Occipital lobe (tissue), 2 donors: Measurements from ENCODE around the genes ZNF81, SPACA5, SSX4, SSX4B, PORCN and ERAS.

DNA sequence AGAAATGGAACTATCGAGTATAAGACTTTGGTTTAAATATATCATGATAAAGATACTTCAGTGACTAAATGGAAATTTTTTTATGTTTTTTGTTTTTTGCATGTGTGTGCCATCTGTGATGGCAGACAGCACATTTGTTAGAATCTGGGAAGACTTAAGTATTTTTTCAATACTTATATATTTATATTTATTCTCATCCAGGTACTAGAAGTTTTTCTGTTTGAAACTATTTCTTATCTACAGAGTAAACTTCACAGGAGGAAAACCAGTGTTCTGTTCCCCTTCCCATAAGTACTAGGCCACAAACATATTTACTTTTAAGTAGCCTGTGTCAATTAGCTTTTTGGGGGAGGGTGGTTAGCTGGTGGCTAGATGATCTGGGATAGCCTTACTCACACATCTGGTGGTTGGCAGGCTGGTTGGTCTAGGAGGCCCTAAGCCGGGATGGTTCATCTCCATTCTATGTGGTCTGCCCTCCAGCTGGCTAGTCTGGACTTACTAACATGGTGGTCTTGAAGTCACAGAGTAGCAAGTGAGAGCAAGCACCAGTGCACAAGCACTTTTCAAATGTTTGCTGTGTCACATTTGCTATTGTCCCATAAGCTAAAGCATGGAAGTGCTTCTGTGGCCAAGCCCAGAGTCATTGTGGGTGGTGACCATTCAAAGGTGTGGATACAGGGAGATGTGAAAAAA, 6.2 kb downstream of the JADE3 start:
- RAMPAGE, long total RNA = no peak

- RAMPAGE, long total RNA = no peak
Observed at GRCh38 chrX:47080040-47080565, 1.9 kb downstream of the RGN start.

- RAMPAGE, long total RNA = no peak
Observed at GRCh38 chrX:47154251-47154679, 9.2 kb downstream of the RBM10 start.

DNA sequence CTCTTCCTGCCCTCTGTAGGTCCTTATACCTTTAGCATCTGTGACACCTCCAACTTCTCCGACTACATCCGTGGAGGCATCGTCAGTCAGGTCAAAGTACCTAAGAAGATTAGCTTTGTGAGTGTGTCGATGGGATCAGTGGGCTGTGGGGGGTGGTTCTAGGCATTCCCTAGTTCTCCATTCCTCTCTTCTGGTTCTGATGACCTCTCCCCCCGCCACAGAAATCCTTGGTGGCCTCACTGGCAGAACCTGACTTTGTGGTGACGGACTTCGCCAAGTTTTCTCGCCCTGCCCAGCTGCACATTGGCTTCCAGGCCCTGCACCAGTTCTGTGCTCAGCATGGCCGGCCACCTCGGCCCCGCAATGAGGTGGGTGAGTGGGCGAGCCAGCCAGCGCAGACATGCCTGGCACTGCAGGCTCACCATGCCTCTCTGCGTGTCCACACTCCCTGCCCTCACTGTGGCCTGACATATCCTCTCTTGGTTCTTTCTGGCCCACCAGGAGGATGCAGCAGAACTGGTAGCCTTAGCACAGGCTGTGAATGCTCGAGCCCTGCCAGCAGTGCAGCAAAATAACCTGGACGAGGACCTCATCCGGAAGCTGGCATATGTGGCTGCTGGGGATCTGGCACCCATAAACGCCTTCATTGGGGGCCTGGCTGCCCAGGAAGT, 8.6 kb downstream of the UBA1 start:
- RAMPAGE, long total RNA = no peak

DNA sequence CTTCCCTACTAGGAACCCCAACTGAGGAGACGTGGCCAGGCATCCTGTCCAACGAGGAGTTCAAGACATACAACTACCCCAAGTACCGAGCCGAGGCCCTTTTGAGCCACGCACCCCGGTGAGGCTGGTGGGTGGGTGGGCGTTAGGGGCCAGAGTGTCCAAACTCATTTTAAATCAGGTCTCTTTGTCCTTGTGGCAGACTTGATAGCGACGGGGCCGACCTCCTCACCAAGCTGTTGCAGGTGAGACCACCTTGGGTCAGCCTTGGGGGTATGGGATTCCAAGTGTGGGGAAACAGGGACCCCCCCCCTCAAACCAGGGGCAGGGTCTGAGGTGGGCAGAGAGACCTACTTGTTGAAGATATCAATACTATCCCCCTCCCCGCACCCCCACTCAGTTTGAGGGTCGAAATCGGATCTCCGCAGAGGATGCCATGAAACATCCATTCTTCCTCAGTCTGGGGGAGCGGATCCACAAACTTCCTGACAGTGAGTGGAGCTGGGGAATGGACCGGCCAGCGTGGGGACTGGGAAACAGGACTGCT, 5.8 kb upstream of the USP11 start:
- RAMPAGE, long total RNA = no peak

DNA sequence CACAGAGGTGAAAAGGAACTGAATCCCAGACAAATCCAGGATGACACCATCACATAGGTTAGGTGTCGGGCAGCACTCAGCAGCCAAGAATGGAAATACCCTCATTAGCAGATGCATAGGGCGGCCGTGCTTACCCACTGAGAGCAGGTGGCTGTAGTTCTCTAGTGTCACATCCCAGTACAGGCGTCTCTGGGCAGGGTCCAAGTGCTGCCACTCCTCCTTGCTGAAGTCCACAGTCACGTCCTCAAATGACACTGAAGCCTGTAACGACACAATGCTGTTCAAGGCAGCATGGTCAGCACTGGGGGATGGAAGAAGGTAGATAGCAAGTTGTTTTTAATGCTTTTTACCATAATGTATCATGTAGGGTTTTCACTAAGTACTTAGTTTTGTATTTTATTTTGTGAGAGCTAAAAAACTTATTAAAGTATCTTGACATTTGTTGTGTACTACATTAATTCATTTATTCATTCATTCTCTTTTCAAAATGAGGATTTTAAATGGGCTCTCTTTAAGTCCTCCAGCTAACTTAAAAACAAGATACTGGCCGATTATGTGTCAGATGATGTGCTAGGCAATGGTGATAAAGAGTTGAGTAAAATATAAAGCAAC, 26.8 kb downstream of the ZNF41 start:
- RAMPAGE, long total RNA = no peak

DNA sequence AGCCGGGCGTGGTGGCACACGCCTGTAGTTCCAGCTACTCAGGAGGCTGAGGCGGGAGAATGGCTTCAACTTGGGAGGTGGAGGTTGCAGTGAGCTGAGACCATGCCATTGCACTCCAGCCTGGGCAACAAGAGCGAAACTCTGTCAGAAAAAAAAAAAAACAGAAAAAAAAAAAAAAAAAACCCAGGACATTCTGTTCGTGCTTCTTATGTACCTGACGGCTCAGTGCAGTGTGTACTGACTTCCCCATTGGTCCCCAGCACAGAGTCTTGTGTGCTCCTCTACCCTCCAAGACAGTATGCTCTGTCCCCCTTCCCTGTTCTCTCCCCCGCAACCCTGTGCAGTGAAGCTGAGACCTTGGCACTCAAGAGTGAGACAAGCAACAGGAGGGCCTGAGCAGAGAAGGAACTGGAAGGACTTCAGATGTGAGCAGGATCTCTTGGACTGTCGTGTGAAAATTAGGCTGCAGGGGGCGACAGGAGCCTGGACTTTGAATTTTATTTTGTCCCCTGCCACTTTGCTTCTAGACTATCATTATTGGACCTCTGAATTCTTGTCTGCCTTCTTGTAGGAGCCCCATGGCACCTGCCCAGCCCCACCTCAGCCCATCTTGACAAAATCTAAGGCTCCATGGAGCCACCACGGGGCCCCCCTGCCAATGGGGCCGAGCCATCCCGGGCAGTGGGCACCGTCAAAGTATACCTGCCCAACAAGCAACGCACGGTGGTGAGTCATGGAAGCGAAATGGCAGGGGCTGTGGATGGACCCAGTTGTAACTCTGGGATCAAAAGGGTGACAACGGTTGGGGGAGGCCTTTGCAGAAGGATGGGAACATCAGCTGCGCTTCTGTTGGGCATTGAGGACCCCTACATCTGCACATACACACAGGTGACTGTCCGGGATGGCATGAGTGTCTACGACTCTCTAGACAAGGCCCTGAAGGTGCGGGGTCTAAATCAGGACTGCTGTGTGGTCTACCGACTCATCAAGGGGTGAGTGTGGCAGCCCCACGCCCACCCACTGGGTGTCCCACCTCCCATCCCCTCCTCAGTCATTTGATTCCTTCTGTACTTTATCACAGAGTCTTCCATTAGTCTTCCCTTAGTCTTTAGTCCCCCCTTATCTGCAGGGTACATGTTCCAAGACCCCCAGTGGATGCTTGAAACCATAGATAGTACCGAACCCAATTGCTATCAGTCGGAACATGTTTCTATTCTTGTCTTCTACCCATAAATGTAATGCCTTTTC, 1.8 kb downstream of the ARAF start:
- RAMPAGE, long total RNA = no peak

DNA sequence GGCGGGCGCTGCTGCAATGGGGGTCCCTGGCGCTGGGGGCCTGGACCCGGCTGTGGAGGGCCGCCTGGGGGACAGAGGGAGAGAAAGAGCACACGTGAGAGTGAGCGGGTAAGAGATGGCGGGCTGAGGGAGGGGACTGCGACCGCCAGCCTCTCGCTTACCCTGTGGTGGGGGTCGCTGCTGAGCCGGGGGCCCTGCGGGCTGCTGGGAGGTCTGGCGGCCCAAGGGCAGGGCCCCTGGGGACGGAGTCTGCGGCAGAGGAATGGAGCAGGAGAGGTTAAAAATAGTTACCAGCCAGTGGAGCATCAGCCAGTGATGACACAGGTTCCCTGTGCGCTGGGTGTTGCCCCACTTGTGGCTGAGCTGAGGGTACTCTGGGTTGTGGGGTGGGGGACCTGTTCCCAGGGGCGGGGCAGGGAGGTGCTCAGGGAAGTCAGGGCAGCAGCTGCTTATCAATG, 7.7 kb upstream of the TIMP1 start:
- RAMPAGE, long total RNA = no peak

DNA sequence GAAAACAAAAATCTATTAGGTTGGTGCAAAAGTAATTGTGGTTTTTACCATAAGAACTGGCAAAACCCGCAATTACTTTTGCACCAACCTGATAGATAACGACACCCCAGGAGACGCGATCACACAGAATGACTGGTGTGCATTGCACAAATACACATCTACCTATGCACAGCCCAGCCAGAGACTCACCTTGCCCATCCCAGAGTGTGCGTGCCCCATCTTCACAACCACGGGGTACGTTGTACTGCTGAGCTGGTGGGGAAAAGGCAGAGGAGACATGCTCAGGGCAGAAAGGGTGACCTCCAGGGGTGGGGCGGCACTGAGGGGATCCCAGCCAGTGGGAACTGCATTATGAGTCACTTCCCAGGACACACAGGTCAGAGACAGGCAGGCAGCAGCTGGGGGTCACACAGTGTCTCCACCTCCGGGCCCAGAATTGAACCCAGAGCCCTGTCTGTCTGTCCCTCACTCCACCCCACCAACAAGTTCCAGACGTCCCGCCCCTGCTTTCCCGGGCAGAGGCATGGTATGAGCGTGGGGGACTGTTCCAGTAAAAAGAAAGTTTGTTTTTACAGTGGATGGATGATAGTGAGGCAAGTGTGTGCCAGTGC, 4.9 kb upstream of the TIMP1 start:
- RAMPAGE, long total RNA = no peak

GRCh38 chrX:47836029-47837162, at the start of gene ZNF81:
TSS of gene ZNF81 (plus strand) at chrX:47836902.
- RAMPAGE, long total RNA = no peak

- RAMPAGE, long total RNA = no peak
Observed at GRCh38 chrX:48006827-48007191, at the start of gene SPACA5. TSS of gene SPACA5 (plus strand) at chrX:48006988.

GRCh38 chrX:48383269-48383684, at the start of gene SSX4:
TSS of gene SSX4 (plus strand) at chrX:48383539.
- RAMPAGE, long total RNA = no peak

DNA sequence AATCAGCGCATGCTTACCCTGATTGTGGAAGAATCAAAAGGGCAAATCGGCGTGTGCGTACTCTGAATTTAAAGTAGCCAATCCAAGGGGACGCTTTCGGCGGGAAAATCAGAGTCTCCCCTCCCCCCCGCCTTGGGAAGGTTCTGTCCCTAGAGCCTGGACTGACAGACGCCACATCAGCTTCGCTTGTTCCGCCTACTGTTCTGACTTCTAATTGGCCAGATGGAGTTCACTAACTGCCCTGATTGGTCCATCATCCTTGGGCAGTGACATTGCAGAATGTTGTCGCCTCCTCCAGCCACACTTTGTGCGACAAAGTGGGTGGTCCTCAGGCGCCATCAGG, at the start of gene SSX4B:
Gene SSX4B, minus strand, starts transcription at position 116 of the 343 bp plus-strand sequence.
- RAMPAGE, long total RNA = no peak

DNA sequence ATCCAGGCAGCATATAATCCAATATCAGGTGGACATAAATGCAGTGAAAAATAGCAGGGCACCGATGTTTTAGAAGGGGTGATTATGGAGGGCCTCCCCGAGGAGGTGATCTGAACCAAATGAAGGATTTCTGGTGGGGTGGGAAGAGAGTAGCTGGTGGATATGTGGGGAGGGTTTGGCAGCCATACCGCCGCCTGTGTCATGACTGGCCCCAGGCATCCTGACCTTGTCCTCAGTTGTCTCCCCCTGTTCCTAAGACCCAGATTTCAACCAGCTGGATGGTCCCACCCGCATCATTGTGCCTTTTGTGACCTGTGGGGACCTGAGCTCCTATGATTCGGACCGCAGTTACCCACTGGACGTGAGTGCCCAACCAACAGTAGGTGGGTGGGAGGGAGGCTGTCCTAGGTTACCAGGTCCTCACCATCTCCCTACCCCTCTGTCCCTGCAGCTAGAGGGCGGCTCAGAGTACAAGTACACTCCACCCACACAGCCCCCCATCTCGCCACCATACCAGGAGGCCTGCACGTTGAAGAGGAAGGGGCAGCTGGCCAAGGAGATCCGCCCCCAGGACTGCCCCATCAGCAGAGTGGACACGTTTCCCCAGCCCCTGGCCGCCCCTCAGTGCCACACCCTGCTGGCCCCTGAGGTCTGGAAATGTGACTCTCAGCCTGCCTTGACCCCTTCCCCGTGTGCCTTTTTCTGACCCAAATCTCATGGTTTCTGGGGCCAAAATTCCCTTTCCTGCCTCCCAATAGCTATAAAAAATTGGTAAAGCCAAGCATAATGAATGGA, 6.3 kb downstream of the FTSJ1 start:
- RAMPAGE, long total RNA = no peak

GRCh38 chrX:48487150-48487595, 11.2 kb downstream of the FTSJ1 start:
- RAMPAGE, long total RNA = no peak

GRCh38 chrX:48508750-48509258, at the start of gene PORCN:
TSS of gene PORCN (plus strand) at chrX:48508992.
- RAMPAGE, long total RNA = no peak

- RAMPAGE, long total RNA = no peak
Observed at GRCh38 chrX:48720905-48721437, 24.4 kb downstream of the SUV39H1 start.

DNA sequence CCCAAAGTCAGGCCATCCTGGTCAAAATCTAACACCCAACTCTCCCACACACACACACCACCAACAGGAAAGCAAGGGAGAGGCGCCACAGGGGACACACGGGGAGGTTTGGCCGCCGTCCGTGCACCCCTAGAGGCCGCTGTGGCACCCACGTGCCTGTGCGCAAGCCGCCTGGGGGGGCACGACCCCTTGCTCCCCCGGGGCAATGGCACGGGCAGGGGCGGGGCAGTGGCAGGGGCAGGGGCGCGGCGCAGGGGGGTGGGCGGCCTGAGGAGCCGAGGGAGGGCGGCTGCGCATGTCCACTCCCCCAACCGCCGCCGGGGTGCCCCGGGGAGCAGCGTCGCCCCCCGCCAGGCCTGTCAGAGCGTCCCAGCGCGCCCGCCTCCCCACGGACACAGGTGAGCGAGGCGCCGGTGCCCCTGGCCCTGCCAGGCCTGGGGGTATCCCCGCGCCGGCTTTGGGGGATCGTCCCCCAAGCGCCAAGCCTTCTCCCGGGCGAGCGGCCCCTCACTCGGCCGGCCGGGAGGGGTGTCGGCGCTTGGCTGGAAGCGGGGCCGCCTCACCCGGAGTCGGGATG, at the start of gene ERAS:
Gene ERAS, plus strand, starts transcription at position 362 of the 577 bp plus-strand sequence.
- RAMPAGE, long total RNA = no peak

DNA sequence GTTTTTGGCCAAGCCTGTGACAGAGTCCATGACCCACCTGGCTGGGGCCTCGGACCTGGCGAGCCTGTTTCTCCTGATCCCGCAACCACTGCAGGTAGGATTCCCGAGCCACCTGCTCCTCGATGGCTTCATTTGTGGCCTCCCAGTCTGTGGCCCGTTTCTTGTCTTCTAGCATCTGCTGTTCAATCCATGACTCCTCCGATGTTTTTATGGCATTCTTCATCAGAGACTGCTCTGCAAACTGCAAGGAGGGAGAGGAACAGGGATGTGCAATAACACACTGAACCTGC, 6.9 kb upstream of the PIM2 start:
- RAMPAGE, long total RNA = no peak

DNA sequence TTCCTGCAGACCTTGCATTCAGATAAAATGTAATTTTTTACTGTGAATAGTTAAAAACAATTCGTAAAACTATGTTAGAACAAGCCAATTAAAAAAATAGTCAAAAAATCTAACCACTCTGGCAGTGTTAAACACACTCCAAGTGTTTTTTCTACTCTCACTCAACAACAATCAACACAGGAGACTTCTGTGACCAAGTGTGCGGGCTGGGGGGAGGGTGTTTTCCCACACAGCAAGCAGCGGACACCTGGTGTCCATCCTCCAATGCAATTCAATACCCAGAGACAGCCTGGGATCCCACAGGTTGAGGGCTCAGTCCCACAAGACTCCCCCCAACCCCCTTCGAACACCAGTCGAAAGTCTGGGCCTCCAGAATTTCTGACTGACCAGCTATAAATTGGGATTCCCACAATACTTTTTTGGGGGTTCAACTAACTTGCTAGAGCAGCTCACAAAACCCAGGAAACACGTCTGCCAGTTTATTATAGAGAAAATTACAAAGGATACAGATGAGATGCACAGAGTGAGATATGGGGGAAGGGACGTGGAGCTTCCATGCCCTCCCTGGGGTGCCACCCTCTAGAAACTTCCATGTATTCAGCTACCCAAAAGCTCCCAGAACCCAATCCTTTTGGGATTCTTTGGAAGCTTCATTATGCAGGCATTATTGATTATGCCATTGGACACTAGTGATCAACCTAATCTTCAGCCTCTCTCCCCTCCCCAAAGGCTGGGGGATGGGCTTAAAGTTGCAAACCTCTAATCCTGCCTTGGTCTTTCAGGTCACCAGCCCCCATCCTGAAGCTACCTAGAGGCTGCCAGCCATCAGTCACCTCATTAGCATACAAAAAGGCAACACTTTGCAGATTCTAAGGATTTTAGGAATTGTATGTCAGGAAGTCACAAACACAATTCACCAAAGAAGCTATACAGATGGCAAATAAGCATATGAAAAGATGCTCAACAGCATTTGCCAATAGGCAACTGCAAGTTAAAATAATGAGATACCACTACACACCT, 8.6 kb upstream of the PIM2 start:
- RAMPAGE, long total RNA = no peak